Calu3 (cell line): ENCODE data around the gene THBS4.

GRCh38 chr5:78907095-78907644 is 77.9 kb downstream of the ARSB start:
- PRO-cap: no peak

DNA sequence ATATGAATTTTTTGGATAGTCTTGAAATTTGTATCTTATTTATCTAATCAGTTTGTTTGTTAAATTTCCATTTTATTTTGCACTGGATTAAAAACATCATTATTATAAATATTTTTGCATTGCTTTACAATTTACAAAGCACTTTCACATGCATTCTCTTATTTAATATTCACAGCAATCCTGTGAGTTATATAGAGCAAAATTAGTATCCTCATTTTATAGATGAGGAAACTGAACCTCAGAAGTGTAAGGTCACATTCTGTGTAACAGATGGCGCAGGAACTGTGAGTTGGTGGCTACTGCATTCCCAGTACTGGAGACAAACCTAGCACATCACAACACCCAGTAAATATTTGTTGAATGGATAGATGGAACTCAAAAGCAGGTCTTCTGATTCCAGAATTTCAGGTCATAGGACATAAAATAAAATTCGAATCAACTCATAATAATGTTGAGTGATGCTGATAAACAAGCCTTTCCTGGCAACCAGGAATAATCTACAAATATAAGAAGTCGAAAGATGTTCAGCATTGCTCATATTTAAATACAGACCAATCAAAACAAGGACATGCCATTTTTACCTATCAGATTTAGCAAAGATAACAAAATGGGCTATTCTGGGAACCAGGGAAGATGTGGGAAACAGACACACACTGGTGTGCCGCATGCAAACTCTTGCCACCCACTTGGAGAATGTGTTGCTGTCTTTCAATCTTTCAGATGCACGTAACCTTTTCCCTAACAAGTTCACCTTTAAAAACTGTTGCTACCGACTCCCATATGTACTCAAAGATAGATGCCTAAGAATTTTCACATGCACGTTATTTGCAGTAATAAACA is 1.0 kb downstream of the DMGDH start:
- PRO-cap: no peak

- PRO-cap: bidirectional peak, plus-strand start at chr5:79144236, minus-strand start at chr5:79144038
Measured at GRCh38 chr5:79143824-79144486, 32.3 kb downstream of the BHMT start.

- PRO-cap: no peak
Measured at GRCh38 chr5:79578865-79579316, 33.4 kb upstream of the TENT2 start.

- PRO-cap: no peak
Measured at GRCh38 chr5:79650201-79651088, 38.2 kb downstream of the TENT2 start.

GRCh38 chr5:79667204-79668054 is 22.2 kb upstream of the CMYA5 start:
- PRO-cap: no peak

- PRO-cap: no peak
Measured at GRCh38 chr5:79751092-79751533, 61.5 kb downstream of the CMYA5 start.

GRCh38 chr5:80035085-80035794 is at the start of gene THBS4:
Gene THBS4 (plus strand): TSS chr5:80035348.
- PRO-cap: no peak

- PRO-cap: no peak
Measured at GRCh38 chr5:80140896-80141680, 105.9 kb downstream of the THBS4 start.

GRCh38 chr5:80255442-80255929 is 362 bp downstream of the SERINC5 start:
- PRO-cap: bidirectional peak, plus-strand start at chr5:80255641, minus-strand start at chr5:80255601

DNA sequence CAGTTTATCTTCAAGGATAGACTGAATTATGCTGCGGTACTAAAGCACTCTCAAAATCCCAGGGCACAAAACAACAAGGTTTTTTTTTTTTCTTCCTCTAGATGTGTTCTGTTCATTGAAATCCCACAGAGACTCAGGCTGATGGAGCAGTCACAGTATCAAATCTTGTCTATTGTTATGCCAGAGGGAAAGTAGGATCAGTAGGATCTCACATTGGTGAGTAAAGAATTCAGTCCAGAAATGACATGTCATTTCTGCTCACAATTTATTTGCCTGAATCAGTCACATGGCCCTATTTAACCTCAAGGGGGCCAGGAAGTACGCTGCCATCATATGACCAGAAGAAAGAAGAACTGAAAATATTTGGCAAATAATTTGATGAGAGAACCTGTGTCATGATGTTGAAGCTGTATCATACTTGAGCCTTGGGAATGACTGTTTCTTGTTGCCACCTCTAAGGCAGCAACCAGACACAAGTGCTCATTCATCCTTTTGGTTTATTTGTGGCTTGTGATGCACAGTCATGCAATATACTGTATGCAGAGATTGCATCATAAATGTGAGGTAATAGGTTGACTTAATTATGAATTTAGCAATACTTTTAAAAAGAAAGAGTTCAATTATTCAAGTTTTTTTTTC is 8.4 kb upstream of the ZFYVE16 start:
- PRO-cap: no peak

DNA sequence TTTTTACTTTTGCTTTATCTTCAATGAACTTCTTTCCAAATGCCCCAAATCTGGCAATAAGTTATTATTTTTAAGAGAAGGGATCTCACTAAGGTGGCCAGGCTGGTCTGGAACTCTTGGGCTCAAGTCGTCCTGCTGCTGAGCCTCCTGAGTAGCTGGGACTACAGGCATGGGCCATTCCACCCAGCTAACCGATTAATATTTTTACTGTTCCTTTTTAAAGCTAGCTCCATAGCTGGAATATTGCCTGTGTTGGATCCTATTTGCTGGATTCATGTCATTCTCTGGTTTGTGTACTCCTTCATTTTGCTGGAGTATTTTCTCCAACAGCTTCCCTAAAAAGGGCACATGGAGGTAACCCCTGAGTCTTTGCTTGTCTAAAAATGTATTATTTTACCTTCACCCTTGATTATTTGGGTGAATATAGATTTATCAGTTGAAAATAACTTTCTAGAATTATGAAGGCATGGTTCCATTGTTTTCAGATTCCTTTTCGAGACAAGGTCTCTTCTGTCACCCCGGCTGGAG is 27.5 kb upstream of the MSH3 start:
- PRO-cap: no peak

- PRO-cap: no peak
Measured at GRCh38 chr5:81194838-81195396, 38.2 kb upstream of the CKMT2 start.

- PRO-cap: no peak
Measured at GRCh38 chr5:81391144-81391544, 2.8 kb downstream of the ACOT12 start.

DNA sequence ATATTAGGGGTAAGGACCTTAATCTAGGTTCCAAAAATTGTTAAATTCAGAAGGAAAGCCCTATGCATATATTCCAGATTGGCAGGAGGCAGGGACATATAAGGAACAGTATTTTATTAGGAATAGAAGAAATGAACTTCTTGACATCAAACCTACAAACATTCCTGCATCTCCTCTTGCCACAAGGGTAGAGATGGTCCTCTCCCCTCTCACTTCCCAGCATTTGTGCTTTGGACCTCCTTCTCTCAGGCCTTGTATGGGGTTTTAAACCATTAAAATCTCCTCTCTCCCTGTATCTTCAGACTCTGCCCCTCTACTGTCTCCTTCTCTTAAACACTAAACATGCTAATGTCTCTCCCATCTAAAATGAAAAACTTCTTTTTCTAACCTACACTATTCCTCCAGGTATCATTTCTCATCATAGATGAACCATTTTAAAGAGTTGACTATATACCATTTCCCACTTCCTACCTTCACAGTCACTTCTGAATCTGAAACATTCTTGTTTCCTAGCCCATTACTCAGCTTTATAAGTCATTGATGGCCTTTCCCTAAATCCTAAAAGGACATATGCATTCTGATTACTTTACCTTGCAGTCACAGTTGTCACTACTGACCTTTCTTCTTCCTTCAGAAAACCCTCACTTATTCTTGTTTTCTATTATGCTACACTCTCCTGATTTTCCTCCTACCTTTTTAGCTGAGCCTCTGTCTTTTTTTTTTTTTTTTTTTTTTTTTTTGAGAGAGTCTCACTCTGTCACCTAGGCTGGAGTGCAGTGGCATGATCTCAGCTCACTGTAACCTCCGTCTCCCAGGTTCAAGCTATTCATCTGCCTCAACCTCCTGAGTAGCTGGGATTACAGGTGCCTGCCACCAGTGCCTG is 118.3 kb downstream of the SSBP2 start:
- PRO-cap: no peak

DNA sequence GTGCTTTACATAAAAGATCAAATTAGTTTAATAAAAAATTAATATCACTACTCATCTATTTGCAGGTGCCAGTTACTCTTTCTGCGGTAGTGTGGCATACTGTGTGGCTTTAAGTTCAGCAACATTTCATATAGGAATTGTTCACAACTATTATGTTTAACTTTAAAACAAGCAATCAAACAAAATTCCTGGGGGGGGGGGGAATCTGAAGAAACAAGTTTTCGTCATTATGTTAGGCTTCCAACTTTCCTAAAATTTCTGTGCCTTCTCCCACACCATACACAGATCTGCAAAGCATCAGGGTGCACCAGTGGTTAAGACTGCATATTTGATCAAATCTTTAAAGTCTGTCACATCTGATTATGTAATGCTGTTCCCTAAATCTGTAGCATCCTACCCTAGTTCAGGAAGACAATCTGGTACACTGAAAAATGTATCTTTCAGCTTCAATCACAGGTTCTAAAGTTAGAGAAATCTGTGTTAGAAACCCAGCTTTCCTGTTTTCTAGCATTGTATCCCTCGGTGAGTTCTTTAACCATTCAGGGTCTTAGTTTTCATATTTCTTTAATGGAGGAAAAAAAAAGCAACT is 4.0 kb downstream of the SSBP2 start:
- PRO-cap: no peak

DNA sequence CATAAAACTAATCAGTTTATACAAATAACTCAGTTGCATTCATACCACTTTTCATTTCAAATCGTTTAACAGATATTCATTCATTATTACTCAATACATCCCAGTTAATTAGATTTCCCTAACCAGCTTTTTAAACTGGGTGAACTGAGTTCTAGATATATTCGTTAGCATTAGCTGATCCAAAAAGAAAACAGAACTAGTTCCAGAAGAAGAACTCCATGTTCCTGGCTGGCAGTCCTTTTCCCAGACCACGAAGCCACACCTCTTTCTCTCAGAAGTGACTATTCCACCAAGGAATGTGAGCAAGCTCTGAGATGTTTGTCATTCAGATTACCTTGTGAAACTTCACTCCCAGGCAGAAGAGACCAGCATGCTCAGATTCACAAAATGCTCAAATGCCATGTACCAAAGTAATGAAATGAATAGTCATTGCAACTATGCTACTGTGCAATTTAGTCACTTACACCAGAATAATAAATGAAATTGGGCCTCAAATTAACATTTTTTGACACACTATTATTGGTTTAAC is 4.4 kb upstream of the SSBP2 start:
- PRO-cap: no peak

DNA sequence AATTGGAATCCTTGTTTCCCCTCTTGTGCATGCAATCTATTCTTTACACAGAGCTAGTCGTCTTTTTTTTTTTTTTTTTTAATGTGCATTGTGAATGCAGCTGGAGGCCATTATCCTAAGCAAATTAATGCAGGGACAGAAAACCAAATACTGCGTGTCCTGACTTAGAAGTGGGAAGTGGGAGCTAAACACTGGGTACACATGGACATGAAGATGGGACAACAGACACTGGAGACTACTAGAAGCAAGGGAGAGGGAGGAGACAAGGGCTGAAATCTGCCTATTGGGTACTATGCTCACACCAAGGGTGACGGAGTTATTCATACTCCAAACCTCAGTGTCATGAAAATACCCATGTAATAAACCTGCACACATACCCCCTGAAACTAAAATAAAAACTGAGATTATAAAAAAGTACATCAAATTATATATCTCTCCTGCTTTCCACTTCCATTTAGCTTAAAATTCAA is 192.5 kb upstream of the RPS23 start:
- PRO-cap: no peak

- PRO-cap: bidirectional peak, plus-strand start at chr5:83077166, minus-strand start at chr5:83077175
Measured at GRCh38 chr5:83076748-83077297, 371 bp downstream of the TMEM167A start.

GRCh38 chr5:83470867-83471251 is 685 bp upstream of the VCAN start:
- PRO-cap: no peak